Sternocleidomastoid (tissue), 1 donor: ENCODE measurements around the genes KRTAP4-8, KRTAP9-7, KRT35, KRT19, EIF1 and NT5C3B.

GRCh38 chr17:41098023-41098222 is at the start of gene KRTAP4-8:
TSS of gene KRTAP4-8 (minus strand) at chr17:41098142.
- PRO-cap = no peak

DNA sequence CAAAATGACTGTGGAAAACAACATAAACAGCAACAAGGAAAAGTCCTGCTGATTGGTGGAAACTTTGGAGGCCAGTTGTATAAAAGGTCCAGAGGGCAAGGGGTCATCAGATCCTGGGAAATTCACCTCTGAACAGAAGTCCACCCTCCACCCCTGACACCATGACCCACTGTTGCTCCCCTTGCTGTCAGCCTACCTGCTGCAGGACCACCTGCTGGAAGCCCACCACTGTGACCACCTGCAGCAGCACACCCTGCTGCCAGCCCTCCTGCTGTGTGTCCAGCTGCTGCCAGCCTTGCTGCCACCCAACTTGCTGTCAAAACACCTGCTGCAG is at the start of gene KRTAP9-7:
TSS of gene KRTAP9-7 (plus strand) at position 162 of the 334 bp plus-strand sequence.
- PRO-cap = no peak

DNA sequence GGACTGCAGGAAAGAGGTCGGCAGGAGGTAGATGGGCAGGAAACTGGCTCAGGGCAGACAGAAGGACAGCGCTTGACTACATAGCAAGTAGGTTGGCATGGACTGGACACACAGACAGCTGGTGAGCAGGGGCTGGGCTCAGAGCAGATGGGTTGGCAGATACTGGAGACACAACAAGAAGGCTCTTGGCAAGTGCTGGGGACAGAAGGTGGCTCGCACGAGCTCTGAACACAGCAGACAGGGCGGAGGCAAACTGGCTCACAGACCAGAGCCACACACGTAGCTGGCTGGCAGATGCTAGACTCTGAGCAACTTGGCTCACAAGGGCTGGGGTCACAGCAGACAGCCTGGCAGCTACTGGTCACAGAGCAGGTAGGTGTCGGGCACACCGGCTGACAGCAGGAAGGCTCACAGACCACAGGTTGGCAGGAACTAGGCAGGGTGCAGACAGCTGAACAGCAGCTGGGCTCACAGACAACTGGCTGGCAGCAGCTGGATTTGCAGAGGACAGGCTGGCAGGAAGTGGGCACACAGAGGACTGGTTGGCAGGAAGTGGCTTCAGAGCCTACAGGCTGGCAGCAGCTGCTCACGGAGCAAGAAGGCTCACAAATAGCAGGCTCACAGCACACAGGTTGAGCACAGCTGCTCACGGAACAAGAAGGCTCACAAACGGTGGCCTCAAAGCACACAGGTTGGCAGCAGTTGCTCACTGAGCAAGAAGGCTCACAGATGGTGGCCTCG is 767 bp downstream of the KRTAP16-1 start:
- PRO-cap = no peak

DNA sequence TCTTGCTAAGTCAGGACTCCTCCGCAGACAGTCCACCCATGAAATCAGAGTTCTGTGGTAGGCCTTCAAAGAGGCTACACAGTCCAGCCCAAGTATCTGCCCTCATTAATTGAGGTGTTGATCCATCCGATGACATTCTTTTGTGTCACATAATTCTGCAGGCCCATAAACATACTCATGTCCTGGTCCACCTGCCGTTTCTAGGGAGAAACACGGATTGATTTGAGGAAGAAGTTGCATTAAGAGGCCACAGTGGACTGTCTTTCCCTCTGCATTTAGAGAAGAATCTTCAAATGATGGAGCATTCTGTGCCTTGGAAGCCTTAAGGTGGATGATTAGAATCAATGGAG is 348 bp upstream of the KRT31 start:
- PRO-cap = no peak

DNA sequence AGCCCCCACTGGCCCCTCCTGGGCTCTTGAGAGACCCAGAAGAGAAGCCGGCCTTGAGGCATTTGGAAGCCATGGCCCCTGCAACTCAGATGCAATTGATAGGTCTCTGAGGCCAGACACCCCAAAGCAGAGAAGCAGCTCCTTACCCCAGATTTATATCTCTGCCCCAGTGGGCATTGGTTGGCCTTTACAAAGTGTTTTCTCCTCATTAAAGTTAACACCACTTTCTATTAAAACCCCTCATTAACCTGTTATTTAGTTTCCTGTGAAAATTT is at the start of gene KRT35:
TSS of gene KRT35 (minus strand) at position 127 of the 275 bp plus-strand sequence.
- PRO-cap = no peak

DNA sequence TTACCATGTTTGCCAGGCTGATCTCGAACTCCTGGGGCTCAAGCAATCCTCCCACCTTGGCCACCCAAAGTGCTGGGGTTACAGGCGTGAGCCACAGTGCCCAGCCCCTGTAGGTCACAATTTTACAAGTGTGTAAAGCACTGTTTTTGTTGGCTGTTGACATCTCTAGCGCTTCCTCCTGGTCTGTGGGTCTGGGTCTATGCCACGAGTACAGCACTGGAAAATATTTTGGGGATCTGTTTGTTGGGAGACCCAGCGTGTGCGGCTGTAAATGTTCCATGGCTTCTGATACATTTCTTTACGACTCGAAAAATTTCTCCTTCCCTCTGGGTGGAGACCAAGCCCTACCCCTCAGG is 1.4 kb downstream of the KRT19 start:
- PRO-cap = no peak

DNA sequence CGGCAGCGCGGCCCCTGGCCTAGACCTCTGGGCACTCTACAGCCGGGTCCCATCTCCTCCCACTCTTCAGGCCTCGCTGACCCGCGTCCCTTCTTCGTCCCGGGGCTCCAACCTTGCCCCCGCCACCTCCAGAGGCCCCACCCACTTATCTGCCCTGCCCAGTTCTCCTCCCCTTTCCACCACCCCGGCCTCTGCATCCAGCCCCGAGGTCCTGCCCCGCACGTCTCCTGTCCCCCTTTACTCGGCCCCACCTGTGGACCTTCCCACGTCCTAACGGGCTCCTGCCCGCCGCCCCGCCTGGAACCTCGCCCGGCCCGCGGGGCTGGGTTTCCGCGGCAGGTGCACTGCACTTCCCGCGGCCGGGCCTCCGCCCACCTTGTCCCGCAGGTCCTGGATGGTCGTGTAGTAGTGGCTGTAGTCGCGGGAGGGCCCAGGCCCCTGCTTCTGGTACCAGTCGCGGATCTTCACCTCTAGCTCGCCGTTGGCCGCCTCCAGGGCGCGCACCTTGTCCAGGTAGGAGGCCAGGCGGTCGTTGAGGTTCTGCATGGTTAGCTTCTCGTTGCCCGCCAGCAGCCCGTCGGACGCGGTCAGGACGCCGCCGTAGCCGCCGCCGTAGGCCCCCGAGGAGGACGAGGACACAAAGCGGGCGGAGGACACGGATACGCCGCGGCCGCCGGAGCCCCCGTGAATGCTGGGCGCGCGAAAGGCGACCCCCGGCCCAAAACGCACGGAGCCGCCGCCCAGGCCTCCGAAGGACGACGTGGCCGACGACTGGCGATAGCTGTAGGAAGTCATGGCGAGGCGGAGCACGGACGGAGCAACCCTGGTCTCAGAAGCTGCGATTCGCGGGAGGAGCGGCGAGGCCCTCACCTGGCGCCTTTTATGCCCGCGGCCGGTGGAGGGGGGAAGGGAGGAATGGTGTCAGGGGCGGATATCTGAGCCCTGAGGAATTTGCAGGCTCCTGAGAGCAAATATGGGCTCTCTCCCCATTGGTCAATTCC is at the start of gene KRT19:
TSS of gene KRT19 (minus strand) at position 856 of the 1,001 bp plus-strand sequence.
- PRO-cap = bidirectional peak, plus-strand start outside the sequence, minus-strand start at position 856 of the sequence

GRCh38 chr17:41540280-41540727 is 12.2 kb upstream of the KRT19 start:
- PRO-cap = no peak

GRCh38 chr17:41544201-41544909 is 16.2 kb upstream of the KRT19 start:
- PRO-cap = no peak

GRCh38 chr17:41584239-41584676 is 2.4 kb downstream of the KRT14 start:
- PRO-cap = no peak

GRCh38 chr17:41588206-41588906 is 1.7 kb upstream of the KRT14 start:
- PRO-cap = no peak

DNA sequence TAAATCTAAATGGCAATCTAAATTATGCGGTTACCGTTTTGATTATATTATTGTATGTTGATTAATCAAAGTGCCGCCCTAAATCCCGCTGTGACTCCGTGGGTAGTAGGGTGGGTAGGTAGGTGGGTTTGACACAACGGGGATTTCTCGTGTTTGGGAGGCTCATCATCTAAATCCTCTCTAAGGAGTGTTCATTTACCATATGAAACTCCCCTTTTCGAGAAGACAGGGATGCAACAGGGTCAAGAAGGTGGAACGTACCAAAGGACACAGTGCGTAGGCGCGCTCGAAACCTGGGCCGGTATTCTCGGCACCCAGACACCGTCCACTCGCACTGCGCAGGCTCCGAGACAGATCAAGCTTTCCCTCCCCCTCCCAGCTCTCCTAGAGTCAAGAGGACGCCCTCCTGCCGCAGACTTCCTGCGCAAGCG is 363 bp upstream of the EIF1 start:
- PRO-cap = bidirectional peak, plus-strand start outside the sequence, minus-strand start at position 327 of the sequence

GRCh38 chr17:41688738-41689671 is at the start of gene EIF1:
TSS of gene EIF1 (plus strand) at chr17:41688885.
- PRO-cap = bidirectional peak, plus-strand start at chr17:41688890, minus-strand start at chr17:41688633; bidirectional peak, plus-strand start at chr17:41689582, minus-strand start at chr17:41689300

DNA sequence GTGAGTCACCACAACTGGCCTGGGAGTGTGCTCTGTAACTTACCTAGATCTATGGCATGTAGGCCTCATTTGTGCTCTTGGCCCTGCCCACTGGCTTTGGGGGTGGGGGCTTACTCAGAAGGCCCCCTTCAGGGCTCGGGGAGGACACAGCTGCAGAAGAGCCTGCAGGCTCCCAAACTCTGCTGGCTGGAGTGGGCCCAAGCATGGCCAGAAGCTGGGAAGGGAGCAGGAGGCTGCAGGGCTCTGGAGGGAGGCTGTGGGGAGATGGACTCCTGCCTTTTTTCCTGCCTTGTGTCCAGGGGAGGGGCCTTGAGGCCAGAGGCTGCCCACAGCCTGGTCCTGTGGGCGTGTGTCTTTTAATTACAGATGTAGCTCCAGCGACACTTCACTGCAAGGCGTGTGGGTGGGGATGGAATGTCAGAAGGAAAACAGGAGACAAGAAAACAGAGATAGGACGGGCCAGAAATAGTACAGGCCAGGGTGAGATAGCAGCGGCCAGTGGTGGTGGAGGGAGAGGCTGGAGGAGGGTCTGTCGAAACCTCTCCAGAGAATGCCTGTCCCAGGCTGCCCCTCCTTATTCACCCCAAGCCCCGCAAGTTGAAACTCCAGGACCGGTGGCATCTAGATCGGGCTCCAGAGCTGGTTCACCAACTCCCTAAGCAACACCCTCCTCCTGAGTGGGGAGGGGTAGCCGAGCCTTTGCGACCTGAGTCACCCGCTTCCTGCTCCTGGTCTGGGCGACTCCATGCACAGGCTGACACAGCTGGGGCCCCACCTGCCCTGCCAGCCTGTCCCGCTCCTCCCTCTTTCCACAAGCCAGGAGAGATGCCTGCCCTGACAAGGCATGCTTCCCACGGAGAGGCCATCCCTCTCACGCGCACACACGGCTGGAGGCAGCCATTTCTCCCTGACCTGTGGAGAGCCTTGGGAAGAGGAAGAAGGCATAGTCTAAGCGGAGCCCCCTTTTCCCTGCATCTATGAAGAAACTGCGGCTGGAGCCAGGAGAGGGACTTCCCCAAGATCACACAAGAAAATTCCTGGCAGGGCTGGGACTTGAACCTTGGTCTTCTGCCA is 6.4 kb upstream of the JUP start:
- PRO-cap = bidirectional peak, plus-strand start at position 468 of the sequence, minus-strand start at position 256 of the sequence; bidirectional peak, plus-strand start at position 814 of the sequence, minus-strand start at position 654 of the sequence

DNA sequence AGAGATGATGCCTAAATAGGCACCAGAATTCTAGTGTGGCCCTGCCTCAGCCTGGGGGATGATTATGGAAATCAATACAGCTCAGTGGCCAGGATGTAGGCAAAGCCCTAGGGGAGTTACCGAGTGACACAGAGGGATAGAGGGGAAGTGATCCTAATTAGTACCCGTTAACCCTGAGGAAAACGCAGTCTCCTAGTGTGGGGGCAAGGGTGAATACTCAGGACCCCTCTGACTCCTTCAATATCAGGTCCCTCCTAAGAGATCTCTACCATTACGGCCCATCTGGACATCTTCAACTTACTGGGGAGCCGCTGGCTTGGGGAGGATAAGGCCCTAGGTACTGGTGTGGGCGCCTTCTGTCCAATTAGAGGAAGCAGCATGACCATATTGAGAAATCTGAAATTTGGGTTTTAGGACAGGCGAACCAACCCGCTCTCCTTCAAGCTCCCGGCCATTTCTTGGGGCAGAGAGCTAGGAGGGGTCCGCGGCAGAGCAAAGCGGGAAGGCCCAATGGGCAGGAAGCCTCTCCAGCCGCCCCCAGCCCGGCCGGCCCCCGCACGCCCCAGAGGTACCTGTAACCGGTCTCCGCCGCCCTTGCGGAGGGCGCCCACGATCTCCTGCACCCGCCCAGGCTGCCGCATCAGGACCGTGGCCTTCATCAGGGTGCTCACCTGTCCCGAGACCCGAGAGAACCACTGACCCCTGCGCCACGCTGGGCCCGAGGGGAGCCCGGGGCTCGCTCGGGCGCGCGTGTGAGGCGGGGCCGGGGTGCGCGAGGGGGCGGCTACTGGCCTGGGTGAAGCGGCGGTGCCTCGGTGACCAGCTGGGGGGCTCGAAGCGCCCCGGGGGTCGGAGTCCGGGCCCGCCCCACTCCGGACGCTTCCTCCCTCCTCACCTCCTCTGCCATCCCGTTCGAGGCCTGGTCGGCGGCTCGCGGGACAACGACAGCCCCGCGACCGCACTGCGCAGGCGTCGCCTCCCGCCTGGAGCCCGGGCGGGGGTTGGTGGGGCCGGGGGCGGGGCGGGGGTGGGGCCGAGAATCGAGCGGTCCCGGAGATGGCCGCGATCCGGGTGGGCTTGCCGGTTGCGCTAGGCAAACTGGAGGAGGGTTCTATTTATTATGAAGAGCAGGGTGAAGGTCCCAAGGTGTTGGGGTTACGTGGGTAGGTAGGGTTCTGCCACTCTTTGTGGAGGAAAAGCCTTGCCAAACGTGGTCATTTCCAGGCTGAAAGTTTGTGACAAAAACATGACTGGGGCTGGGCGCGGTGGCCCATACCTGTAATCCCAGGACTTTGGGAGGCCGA is at the start of gene NT5C3B:
TSS of gene NT5C3B (minus strand) at position 946 of the 1,304 bp plus-strand sequence.
- PRO-cap = unidirectional peak, plus-strand start at position 399 of the sequence; bidirectional peak, plus-strand start at position 1,047 of the sequence, minus-strand start at position 943 of the sequence

GRCh38 chr17:41867554-41868009 is 2.4 kb upstream of the KLHL11 start:
- PRO-cap = no peak

- PRO-cap = no peak
Measured at GRCh38 chr17:41871659-41872402, 6.6 kb upstream of the KLHL11 start.

- PRO-cap = no peak
Measured at GRCh38 chr17:41885900-41886321, 20.7 kb upstream of the KLHL11 start.

DNA sequence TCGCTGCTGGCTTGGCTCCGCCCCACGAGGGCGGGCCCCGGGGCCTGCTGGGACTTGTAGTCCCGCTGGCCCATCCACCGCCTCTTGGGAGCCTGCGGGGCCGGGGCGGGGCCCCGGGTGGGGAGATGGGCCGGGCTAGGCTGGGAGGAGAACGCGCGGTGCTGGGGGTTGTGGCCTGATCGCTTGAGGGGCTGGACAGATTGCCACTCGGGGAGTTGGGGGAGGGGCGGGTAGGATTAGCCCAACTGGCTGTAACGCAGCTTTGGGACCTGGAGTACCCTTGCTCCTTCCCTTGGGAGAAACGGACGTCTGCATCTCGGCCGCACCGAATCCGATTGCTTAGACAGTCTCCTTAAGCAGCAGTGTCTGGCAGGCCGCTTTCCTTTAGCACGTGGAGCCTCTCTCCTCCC is 342 bp upstream of the ACLY start:
- PRO-cap = bidirectional peak, plus-strand start at position 124 of the sequence, minus-strand start outside the sequence

GRCh38 chr17:41984497-41984841 is 17.9 kb downstream of the CNP start:
- PRO-cap = no peak